Mesenchymal stem cell of Wharton's jelly (primary cell): ENCODE measurements around a stretch of chr6.

DNA sequence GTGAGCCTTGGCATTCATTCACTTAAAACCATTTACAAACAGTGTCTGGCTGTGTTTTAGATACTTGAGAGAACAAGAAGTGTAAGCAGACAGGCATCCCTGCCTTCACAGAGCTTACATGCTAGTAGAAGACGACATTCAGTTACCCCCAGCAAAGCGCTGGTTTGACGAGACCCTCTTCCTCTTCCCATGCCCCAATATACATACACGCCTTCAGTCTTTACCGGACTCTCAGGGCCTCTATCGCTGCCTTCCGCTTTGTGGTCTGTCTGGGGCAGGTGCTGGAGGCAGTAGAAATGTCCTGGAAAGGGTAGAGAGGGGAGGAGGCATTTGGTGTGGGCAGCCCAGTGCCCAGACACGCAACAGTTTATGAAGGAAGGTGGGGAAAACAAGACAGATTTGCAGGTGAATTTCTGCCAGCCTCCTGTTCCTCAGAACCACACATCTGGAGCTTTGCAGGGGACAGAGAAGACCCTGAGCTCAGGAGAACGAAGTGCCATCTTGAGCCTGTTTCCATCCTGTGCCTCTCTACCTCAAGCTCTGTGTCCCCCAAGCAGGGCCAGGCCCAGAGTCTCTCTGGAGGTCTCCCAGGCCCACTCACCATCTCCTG is 6.1 kb downstream of the SMPD2 start:
- CAGE, long polyA plus RNA: no peak

- CAGE, long polyA plus RNA: no peak
Observed at GRCh38 chr6:109448286-109448976, 7.1 kb downstream of the MICAL1 start.

DNA sequence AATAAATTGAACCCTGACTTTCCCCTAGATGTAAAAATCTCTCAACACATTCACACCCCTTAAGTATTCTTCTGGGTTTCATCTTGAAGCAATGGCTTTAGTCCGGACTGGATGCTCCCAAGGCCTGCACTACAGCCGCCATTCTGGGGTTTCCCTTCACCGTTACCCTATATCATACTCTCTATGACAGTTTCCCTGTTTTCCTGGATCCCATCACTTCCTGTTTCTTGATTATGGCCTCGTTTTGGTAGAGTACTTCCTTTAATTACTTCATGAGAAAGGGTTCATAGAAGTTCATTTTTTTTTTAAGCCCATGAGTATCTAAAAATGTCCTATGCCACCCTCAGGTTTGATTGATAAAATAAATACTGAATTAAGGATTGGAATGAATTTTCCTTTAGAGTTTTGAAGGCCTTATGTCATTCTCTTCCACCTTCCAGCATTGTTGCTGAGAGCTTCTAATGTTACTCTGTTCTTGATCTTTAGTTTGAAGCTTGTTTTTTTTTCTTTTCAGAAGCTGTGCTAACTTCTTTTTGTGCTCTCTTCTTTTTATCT is 11.8 kb downstream of the FIG4 start:
- CAGE, long polyA plus RNA: no peak

- CAGE, long polyA plus RNA: no peak
Observed at GRCh38 chr6:110363689-110364179, 5.6 kb upstream of the METTL24 start.

DNA sequence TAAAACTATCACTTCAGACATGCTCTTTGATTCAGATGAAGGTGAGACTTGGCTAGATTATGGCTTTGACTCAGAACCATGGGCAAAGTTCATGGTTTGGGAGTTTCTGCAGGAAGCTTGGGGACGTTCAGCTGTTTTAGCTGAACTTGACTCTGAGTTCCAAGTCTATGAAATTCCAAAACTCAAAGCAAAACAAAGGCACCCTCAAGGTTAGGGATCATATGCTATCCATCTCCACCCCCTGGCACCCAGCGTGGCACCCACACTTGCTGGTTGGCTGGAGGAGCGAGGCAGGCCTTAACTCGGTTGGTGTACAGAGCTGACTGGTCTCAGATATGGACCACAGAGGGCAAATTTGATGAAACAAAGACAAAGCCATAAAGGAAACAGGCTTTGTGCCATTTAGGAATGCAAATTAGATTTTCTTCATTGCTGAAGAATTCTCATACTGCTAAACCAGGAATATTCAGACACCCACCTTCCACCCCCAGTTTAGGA is 88.4 kb upstream of the SLC22A16 start:
- CAGE, long polyA plus RNA: no peak

- CAGE, long polyA plus RNA: no peak
Observed at GRCh38 chr6:110589744-110590358, 113.4 kb upstream of the SLC22A16 start.

DNA sequence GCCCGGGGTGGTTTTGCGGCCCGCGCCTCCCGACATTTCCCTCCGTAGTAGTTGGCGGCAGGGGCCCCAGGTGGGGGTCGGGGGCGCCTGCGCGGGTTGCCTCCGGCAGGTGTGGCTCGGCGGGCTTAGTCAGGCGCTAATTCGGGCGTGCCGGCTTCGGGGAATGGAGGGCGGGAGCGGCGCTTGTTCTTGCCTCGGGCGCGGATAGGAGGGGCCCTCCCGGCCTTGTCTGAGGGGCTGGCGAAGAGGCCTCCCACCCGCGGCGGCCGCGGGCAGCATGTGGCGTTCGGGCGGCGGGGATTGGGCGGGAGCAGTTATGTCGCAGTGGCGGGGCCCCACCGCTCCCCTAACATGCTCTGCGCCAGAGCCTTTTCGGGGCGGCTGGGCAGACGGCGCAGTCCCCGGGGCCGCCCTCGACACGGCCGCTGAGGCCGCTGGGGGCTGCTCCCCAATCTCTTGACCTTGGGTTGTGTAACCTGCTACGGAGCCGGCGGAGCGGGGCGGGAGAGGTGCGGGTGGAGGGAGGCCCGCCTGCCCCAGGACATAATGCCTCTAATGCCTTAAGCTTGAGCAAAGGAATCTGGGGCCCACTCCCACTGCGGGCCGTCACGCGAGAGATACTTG is 1.0 kb downstream of the AMD1 start:
- CAGE, long polyA plus RNA: no peak

DNA sequence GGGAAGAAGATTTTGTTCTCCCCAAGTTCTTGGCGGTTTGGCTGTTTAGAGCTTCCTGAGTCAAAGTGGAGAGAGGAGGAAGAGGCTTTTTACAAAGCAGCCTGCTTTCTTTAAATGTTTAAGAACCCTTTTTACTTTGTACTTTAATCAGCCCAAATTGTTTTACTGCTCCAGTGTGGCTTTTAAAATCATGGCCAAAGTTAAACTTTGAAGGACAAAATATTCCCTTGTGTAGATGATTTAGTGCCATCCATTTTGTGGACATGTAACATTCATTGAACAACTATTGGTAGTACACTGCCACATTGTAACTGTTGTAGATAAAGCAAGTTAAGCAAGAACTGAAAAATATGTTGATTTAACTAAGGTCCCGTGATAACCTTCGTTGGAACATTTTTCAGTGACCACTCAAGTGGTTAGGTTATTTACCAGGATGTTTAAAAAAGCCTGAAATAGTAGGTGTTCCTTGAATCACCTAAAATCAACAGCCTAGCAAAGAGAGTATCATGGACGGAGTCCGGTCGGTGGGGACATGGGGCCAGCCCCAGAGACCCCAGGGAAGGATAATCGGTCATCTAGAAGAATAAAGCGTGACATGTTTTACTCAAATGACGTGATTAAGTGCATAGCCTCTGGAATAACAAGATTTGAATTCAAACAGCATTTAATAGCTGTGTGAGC is 2.5 kb downstream of the AMD1 start:
- CAGE, long polyA plus RNA: no peak

DNA sequence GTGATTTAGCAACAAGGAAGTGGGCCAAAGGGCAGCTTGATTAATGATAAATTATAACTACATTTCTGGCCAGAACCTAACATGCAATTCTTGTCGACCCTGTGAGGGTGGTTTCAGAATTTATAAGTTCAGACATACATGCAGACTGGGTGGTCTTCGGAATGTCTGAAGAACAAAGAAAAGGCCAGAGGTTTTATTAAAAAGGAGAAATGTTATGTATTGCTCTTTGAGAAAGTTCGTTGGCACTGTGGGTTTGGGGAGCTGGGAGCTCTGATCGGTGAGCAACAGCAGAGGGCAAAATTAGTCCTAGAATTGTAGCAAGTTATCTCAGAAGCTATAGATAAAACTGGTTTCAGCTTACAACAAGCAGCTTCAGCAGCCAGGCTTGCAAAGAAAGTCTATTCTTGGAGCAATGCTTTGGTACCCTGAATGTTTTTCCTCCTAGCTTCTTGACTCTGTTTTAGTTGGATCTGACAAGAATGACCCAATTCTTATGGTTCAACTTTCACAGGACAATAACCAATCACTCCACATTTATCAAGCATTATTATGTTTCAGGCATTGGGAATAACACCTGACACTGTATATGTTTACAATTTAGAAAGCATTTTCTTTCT is 50.9 kb downstream of the RPF2 start:
- CAGE, long polyA plus RNA: no peak

- CAGE, long polyA plus RNA: no peak
Observed at GRCh38 chr6:111196366-111196885, 62.7 kb upstream of the MFSD4B start.

DNA sequence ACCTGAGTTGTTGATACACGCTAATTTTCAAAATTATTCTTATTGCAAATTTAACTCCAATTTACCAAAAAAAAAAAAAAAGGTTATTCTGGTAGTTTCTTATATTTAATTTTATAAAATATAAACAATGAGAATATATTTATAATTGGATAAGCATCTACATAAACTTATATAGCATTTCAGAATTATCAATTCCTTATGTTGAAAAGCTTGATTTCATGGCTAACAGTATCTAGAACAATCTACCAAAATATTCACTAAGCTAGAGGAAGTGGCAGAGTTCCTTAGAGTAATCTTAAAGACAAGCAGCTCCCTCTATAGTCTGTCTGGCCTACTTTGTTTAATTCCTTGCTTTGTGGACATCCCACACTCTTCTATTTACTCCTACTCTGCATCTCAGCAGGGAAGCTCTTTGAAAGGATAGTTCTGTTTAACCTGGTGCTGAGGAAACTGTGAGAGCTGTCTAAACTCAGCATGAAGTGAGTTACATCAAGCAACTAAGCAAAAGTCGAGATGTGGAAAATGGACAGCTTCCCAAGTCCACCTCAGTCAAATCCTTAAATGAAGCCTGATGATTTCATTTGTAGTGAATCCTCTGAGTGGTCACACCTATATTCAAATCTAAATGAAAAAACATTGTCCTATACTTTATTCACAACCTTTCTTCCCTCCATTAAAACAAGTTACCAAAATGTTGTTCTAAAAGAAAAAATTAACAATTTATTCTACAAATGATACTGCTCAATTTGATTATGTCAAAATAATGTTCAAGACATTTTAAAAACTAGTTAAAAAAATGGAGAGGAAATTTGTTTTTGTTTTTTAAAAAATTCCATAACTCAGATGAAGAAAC is 4.2 kb downstream of the REV3L start:
- CAGE, long polyA plus RNA: no peak

- CAGE, long polyA plus RNA: no peak
Observed at GRCh38 chr6:111483999-111485040, 1.3 kb upstream of the REV3L start.

DNA sequence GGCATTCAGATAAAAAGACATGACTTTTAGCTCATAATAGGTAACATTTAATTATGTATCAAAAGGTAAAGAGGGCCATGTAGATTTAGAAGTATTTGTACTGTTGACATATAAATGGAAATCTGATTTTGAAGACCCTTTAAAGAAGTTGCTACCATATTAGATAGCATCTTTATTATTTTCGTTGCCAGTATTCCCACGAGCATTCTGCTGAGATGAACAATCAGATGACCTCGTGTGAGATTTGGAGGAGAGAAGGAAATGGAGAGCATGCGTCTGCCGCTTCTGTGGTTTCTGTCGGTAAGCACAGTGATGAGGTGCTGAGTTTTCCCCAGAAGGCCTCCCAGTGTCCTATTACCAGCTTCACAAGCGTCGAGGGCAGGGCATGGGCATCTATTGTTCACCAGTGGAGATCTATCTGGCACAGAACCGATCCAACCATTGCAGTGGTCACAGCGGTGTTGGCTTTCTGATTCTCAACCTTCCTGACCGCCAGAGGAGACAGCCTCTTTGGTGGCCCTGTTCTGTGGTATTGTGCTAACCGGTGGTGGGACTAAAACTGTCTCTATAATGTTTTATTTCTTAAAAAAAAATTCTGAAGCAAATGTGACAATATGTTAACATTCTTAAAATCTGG is 29.4 kb downstream of the TRAF3IP2 start:
- CAGE, long polyA plus RNA: no peak

DNA sequence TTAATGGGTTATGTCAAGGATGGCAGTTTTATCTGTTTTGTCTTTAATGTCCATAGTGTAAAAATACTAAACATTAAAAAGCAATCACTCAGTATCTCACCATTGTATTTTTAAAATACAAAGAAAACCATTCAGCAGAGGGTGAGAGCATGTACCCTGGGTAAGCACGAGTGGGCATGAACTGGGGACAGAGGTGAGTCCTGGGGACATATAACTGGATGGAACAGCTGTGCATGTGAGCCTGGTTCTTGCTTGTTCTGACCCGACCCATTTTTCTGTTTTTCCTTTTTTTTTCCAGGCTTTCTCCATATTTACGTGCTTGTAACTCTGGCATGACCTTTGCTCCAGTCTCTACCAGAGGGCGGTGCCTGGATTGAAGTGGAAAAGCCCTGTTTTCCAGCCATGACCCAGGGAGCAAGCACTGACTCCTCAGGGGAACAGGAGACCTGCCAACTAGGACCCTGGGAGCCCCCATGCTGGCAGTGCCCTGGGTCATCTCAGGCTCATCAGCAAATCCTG is 8.1 kb downstream of the TRAF3IP2 start:
- CAGE, long polyA plus RNA: no peak

- CAGE, long polyA plus RNA: no peak
Observed at GRCh38 chr6:111599223-111600062, 6.2 kb downstream of the TRAF3IP2 start.

DNA sequence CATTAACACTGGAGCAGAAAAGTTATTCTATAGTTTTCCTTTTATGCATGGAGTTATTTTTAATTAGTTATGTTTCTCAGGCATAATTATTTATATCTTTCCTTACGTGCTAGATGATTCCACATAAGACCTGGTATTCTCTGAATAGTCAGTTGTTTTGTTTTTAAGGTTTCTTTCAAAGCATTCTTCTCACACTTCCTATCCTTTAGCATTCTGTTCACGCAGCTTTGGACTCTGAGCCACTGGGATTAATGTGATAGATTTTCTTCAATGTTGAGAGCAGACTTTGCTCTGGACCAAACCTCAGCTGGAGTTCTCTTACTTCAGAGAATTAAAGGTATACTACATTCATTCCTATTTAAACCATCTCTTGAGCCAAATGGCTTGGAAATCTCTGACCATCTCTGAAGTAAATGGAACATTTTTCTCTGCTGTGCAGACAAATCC is 70.7 kb upstream of the TRAF3IP2 start:
- CAGE, long polyA plus RNA: no peak

DNA sequence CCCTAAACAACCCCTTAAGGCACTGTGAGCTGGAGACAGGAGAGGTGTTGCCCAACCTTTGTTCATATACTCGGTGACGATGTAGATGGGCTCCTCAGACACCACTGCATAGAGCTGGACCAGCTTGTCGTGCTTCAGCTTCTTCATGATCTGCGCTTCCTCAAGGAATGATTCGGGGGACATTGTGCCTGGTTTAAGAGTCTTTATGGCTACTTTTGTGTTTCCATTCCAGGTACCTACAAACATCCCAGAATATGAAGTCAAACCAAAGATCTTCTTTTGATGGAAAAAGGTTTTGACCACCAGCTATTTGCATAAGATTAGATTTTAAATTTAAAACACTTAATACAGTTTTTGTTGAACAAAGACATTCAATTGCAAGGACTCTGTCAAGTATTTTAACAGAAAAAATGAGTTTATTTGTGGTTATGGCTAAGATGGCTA is 90.6 kb upstream of the TRAF3IP2 start:
- CAGE, long polyA plus RNA: no peak

DNA sequence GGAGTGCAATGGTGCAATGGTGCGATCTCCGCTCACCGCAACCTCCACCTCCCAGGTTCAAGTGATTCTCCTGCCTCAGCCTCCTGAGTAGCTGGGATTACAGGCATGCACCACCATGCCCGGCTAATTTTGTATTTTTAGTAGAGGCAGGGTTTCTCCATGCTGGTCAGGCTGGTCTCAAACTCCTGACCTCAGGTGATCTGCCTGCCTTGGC is 92.4 kb upstream of the TRAF3IP2 start:
- CAGE, long polyA plus RNA: no peak

GRCh38 chr6:111754234-111754806 is 118.9 kb downstream of the FYN start:
- CAGE, long polyA plus RNA: no peak

- CAGE, long polyA plus RNA: no peak
Observed at GRCh38 chr6:111757274-111757888, 115.9 kb downstream of the FYN start.